GM19239 (cell line): Measurements from ENCODE around the gene ANGEL1.

GRCh38 chr14:75070165-75070817 is 850 bp downstream of the ZC2HC1C start:
- RRBS, result no CpG with 5 or more reads among the region's 14 CpGs

- RRBS, result no CpG with 5 or more reads among the region's 4 CpGs
Observed at GRCh38 chr14:75263839-75264457, 14.7 kb upstream of the FOS start.

DNA sequence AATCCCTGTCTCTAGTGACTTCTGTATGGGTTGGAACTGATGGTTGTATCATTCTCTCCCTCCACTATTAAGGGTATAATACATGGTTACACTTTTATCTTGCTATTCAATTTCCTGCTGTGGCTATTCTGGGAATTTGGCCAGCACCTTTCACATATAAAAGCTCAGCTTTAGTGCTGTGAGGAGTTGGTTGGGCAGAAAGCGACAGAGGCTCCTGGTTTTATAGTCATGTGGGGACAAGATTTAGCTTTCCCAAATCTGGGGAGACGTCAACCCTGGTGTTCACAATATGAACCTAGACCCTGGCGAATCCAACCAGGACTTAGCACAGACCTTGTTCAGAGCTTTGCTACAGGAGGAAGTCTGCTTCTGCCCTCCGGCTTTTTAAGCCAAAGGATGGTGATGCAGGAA is 36.5 kb downstream of the FOS start:
- RRBS, result no CpG with 5 or more reads among the region's 4 CpGs

- RRBS, result no CpG with 5 or more reads among the region's 9 CpGs
Observed at GRCh38 chr14:75399808-75400917, 27.7 kb upstream of the JDP2 start.

DNA sequence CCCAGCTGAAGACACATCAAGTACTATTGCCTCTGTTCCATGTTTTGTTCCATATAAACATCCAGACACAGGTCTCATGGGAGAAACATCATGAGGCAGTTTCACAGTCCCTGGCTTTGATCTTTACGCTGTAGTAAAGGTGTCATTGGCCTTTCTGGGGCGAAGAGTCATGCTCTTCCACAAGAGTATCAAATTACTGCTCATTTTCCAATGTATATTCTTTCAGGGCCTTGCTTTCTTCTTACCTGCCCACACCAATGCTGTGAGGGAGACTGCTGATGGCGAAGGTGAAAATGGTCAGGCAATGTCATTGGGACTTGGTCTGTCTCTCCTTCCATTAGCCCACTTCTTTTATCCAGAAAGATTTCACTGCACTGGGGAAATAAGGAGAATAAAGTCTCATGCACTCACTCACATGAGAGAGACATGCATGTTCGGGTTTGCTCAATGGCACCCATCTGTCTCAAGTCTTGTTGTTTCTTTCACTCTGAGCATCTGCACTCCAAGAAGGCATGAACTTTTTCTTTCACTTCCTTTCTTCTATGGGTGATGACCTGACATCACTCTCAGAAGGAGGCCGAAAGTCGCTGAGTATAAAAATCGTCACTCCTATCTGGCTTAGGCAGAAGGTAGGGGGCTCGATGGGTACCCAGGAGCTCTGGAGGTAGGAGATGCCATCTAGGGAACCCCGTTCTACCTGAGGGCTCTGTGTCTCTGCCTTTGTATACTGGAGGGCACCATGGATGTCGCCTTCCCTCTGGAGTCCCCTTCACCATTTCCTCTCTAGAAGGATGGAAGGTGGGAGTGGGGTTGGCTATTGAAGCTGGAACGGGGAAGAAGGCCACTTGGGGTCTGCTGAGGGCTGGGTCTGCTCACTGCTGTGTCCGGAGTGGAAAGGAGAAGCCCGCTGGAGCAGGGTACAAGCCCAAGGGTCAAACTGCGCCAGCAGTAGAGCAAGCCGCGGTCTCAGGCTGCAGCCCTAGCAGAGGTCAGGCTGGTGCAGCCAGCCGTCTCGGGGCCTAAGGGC is 1.2 kb upstream of the JDP2 start:
- RRBS, result no CpG with 5 or more reads among the region's 18 CpGs

DNA sequence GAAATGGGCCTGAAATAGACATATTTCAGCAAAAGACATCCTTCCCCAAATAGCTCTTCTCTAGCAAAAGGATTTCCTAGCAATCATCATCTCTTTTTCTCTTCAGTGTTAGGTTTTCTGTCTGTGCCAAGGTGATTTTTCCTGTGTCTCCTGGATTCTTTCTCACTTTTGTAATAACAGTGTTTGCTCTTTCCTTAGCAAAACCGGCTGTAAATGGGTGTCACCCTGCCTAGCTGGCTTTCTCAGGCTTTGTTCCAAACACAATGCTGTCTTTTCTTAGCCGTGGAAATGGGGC is 21.8 kb downstream of the JDP2 start:
- RRBS, result no CpG with 5 or more reads among the region's 2 CpGs

DNA sequence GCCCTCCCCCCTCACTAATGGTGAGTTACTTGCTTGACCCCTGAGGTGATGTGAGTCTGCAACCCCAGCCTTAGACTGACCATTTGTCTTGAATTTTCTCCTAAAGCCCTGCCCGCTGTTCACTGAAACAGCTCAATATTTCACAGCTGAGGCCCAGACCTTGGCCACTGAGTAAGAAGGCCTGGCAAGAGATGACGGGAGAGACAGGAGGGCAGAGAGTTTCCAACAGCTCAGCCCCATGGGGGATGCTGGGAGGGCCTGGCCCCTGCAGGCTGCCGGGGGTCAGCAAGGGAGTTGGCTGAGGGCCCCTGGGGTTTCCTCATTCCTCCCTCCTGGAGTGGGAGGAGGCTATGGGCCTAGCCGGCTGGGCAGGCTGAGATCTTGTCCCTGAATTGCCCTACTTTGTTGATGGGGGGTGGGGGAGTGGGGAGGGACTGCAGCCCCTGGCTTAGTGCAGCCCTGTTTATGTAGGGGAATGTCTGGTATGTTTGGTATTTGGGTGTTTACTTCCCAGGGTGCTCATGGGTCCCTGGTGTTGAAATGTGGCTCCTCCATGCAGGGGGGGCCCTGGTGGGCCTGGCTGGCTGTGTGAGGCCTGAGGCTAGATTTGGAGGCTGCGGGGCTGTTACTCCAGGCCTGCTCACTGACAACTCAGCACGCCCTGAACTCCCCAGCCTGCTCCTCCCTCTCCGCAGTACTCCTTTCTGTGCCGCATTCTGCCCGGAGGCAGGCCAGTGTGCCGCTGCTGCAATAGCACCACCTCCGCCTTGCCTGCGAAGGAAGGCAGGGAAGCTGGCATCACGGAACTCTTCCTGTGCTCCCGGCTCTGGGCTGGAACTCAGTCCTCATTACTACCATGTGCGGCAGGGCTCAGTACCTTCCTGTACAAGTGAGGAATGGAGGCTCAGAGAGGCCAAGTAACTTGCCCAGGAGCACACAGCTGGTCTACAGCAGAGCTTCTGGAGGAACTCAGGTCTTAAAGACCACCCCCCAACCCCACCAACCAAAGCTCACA is 25.2 kb downstream of the JDP2 start:
- RRBS, result 93% methylated on average over 5 of the region's 15 CpGs

DNA sequence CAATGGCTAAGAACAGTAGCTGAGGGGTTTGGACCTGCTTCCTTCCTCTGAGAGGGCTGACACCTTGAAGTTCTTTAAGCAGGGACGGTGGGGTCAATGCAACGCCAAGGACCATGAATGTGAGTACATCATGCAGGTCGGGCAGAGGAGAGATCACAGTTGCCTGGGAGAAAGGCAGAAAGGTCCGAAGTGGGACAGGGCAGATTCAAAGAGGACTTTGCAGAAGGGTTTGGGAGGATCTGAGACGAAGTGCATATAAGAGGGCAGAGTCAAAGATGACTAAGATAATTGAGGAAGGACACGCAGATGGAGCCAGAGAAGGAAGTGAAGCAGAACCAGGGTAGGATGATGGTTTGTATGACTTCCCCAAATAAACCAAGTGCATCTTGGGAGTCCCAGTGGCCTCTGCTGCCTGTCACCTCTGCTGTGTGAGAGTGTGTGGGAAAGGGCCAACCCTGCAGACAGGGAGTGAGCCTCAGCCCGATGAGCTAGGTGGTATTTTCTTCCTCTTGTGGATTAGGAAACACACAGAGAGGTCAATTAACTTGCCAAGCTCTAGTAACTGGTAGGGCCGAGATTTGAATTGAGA is 36.7 kb downstream of the FLVCR2 start:
- RRBS, result no CpG with 5 or more reads among the region's 8 CpGs

DNA sequence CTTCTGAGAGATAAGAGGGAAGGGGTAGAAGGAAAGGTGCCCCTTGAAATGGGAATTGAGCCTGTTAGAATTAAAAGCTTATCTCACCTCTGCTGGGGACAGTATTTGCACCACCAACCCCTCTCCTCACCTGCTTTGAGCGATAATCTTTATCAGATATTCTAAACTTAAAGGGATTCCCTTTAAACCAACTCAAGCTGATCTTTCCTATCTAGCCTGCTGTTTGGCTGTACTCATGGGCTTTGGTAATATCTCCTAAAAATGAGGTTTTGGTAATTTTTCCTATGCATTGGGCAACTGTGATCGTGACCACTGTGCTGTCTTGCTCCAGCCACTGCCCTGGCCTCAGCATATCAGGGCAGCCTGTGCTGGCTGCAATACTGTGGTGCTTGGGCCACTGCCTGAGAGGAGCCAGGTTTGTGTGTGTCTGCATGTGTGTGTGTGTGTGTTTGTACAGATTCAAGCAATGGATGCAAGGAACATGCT is 13.2 kb downstream of the ERG28 start:
- RRBS, result no CpG with 5 or more reads among the region's 2 CpGs

- RRBS, result no CpG with 5 or more reads among the region's 11 CpGs
Observed at GRCh38 chr14:75651293-75651940, 9.3 kb downstream of the ERG28 start.

DNA sequence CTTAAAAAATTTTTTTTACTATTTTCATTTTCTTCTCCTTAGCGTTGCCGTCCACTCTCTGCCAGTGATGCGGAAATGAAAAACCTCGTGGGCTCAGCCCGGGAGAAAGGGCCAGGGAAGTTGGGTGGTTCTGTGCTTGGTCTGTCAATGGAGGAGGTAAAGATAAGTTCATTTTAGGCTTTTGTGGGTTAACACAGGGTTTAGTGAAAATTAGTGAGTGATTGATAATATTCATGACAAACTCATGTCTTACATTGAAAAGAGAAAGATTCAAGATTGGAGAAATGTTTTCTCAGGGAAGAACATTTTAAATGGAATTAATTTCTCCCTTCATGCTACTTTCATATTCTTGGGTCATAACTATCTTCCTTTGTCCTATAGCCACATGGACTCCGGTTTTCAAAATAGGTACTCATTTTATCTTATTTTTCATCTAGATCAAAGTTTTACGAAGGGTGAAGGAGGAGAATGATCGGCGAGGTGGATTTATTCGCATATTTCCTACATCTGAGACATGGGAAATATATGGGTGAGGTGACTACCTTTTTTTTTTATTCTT is 84.1 kb downstream of the TTLL5 start:
- RRBS, result no CpG with 5 or more reads among the region's 10 CpGs

GRCh38 chr14:75775302-75775828 is 114.3 kb downstream of the TTLL5 start:
- RRBS, result no CpG with 5 or more reads among the region's 6 CpGs

GRCh38 chr14:75994943-75996202 is 9.8 kb downstream of the IFT43 start:
- RRBS, result no CpG with 5 or more reads among the region's 19 CpGs

DNA sequence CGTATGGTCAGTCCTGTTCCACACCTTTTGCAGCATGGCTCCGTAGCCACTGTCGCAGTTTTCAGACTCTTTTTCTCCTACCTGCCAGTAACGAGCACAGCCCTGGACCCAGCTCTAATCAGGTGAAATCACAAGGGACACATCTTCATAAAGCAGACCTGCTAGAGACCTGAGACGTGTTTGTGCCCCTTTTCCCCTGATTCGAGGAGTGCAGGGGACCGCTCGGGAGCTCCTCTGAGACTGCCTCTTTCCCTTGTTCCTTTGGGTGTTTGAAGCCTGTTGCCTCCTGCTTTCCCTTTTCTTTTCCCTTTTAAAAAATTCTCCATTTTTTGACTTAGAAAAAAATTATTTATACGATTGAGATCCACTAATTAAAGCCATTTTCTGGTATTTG is 76.6 kb upstream of the GPATCH2L start:
- RRBS, result no CpG with 5 or more reads among the region's 9 CpGs

GRCh38 chr14:76267732-76268109 is 108.2 kb upstream of the ESRRB start:
- RRBS, result 11% methylated on average over 1 of the region's 16 CpGs

DNA sequence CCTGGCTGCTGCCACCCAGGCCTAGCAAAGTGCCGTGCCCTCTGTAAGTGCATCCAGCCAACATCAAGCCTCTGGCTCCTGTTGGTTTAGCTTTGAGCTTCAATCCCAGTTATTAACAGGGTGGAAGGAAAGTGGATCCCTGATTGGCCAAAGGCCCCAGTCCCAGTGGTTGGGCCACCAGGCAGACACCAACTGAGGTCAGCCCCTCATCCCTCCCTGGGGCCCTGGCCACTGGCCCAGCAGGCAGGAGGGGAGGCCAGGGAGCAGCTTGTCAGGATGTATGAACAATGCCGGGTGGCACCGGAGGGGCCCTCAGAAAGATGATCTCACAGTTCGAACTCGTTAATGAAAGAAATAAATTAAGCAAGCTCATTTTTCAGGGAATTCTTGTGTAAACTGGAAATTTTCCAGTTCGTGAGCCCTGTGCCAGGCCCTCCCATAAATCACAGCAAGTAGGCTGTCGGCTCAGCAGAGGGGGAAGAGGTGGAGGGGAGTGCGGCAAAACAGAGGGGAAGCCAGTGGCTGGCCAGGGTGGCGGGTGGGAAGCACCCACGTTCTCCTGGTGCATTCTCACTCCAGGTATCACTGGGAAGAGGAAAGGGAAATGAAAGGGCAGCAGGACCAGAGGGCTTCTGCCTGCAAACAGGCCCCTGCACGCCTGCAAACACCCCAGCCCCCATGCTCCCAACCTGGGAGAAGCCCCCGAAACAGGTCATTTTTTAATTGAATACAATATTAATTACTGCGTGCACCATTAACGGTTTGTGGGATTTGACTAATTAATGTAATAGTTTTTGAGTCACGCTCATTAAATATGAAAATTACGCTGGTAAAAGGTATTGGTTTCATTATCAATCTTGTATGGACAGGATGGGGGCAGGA is 176.9 kb upstream of the VASH1 start:
- RRBS, result no CpG with 5 or more reads among the region's 16 CpGs

GRCh38 chr14:76774389-76774963 is 13.2 kb downstream of the VASH1 start:
- RRBS, result no CpG with 5 or more reads among the region's 11 CpGs

DNA sequence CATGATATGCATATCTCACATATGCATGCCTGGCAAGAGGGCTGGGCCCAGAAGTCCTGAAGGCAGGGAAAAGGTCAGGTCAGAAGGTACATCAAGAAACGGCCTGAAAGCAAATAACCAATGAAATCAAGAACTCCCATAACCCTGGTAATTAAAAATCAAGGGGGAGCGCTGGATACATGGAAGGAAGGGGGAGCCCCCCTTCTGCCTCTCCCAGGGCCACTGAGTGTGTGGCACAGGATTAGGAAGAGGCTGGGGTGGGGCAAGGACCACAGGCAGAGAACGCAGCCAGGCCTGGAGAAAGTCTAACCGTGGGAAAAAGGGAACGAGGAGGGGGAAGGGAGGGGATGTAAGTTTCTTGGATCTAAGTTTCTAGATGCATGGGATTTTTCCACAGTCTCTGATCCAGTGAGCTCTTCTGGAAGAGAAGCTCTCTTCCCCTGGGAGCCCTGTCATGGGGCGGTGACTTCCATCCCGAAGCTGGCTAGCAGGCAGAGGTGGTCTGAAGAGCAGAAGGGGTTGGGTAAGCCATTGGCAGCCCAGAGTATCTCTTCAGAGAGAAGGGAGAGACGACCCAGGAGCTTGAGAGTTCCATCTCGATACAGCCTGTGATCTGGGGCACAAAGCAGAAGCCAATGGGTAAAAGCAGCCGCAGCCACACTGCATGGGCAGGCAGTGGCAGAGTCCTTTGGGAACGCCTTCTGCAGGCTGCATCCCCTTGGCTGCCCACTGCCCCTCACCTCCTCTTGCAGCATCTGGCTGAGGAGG is 23.7 kb downstream of the ANGEL1 start:
- RRBS, result no CpG with 5 or more reads among the region's 11 CpGs

GRCh38 chr14:76811955-76812421 is 694 bp downstream of the ANGEL1 start:
- RRBS, result 2% methylated on average over 4 of the region's 23 CpGs

DNA sequence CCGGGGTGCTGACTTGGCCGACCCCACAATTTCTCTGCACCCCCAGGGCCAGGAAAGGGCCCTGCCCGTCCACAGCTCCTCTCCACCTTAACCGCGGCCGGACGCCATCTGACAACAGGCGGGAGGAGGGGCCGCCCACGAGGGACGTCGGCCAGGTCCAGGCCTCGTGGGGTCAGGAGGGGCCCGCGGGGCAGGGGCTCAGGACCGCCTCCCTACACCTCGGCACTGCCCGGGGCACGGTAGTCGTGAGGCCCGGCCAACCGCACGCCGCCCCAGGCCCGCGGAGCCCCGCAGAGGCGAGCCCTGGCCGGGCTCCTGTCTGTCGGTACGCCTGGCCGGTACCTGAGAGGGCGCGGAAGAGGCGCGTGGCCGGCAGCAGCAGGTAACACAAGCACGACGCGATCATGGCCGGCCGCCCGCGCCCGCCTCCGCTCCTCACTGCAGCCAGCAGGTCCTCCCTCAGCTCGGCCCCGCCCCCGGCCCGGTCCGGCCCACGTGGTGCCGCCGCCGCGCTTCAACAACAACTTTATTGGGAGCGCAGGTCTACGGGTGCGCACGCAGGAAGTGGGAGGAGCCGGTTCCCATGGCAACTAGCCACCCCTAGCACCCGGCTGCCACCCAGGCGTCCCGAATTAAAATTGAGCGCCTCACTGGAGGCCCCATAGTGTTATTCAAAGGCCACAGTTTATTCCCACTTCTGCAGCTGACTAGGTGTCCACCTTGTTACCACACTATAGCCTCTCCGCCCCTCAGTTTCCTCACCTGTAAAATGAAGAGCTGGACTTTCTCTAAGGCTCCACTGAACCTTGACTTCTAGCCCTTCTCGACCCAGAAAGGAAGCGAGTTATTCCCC is at the start of gene ANGEL1:
TSS of gene ANGEL1 (minus strand) at position 461 of the 853 bp plus-strand sequence.
- RRBS, result 2% methylated on average over 27 of the region's 68 CpGs